ENCODE measurements around a stretch of chr15.

GRCh38 chr15:20226246-20226577 lies 315.4 kb downstream of the GOLGA6L6 start:
- RRBS = no CpG with 5 or more reads among the region's 2 CpGs

DNA sequence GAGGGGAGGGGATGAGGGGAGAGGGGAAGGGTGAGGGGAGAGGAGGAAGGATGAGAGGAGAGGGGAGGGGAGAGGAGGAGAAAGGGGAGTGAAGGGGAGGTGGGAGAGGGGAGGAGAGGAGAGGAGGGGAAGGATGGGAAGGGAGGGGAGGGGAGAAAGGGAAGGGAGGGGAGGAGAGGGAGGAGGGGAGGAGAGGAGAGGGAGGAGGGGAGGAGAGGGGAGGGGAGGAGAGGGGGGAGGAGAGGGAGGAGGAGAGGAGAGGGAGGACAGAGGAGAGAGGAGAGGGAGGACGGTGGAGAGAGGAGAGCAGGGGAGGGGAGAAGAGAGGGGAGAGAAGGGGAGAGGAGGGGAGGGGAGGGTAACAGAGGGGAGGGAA lies 293.9 kb downstream of the GOLGA6L6 start:
- RRBS = no CpG with 5 or more reads among the region's 1 CpG

- RRBS = no CpG with 5 or more reads among the region's 42 CpGs
These were observed 110.1 kb downstream of the POTEB2 start for GRCh38 chr15:20755933-20756470.

DNA sequence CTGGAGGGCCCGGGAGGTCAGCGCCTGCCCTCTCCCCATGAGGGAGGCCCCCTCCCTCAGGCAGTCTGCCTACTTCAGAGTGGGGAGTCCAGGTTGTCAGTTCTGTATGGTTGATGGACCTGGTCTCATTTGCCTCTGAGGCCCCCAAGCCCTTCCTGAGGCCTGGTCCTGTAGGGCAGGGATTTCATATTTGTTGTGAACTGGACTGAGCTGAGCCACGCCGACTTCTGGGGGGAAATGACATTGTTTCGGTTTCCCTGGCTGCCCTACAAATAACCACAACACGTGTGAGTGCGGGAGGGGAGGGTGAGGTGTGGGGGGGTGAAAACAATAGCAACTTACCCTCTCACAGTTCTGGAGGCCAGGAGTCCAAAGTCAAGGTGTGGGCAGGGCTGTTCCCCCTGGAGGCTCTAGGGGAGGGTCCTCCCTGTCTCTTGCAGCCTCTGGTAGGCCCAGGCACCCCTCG lies 160.3 kb downstream of the OR4N4 start:
- RRBS = no CpG with 5 or more reads among the region's 8 CpGs

- RRBS = no CpG with 5 or more reads among the region's 1 CpG
These were observed 120.8 kb downstream of the GOLGA6L22 start for GRCh38 chr15:22579517-22579842.

- RRBS = no CpG with 5 or more reads among the region's 65 CpGs
These were observed 72.0 kb upstream of the NIPA1 start for GRCh38 chr15:22714334-22714970.

DNA sequence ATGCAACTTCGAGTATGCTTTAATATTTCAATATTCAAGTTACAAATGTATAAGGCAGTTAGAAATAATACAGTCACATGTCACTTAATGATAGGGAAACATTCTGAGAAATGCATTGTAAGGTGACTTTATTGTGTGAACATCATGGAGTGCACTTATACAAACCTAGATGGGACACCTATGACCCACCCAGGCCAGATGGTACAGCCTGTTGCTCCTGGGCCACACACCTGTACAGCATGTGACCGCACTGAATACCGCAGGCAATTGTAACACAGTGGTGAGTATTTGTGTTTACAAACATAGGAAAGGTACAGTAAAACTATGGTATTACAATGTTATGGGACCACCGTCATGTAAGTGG lies 13.5 kb upstream of the NIPA2 start:
- RRBS = no CpG with 5 or more reads among the region's 4 CpGs

DNA sequence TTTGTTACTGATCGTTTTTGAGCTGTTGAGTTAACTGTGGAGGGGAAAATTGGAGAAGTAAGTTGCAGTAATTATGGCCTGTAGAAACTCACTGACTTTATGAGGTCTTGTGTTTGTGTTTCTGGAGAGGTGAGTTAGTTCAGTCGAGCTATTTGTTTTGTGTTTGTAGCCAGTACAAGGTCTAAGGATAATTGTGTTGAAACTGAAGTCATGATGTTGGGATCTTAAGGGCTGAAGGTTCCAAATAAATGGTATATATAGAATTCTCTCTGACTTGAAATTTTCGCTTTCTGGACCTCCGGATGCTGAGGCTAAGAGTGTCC lies 29.2 kb downstream of the GOLGA6L26 start:
- RRBS = no CpG with 5 or more reads among the region's 4 CpGs

DNA sequence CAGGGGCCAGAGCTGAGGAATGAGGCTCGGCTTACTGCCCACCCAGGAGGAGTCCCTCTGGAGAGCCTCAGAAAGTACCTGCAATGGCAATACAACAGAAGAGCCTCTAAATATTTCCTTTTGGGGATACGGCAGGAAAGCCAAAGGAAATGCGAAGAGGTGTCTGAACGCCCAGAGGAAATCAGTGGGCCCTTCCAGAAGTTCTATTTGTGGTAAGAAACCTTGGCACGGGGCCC lies 44.6 kb downstream of the GOLGA8S start:
- RRBS = no CpG with 5 or more reads among the region's 5 CpGs

DNA sequence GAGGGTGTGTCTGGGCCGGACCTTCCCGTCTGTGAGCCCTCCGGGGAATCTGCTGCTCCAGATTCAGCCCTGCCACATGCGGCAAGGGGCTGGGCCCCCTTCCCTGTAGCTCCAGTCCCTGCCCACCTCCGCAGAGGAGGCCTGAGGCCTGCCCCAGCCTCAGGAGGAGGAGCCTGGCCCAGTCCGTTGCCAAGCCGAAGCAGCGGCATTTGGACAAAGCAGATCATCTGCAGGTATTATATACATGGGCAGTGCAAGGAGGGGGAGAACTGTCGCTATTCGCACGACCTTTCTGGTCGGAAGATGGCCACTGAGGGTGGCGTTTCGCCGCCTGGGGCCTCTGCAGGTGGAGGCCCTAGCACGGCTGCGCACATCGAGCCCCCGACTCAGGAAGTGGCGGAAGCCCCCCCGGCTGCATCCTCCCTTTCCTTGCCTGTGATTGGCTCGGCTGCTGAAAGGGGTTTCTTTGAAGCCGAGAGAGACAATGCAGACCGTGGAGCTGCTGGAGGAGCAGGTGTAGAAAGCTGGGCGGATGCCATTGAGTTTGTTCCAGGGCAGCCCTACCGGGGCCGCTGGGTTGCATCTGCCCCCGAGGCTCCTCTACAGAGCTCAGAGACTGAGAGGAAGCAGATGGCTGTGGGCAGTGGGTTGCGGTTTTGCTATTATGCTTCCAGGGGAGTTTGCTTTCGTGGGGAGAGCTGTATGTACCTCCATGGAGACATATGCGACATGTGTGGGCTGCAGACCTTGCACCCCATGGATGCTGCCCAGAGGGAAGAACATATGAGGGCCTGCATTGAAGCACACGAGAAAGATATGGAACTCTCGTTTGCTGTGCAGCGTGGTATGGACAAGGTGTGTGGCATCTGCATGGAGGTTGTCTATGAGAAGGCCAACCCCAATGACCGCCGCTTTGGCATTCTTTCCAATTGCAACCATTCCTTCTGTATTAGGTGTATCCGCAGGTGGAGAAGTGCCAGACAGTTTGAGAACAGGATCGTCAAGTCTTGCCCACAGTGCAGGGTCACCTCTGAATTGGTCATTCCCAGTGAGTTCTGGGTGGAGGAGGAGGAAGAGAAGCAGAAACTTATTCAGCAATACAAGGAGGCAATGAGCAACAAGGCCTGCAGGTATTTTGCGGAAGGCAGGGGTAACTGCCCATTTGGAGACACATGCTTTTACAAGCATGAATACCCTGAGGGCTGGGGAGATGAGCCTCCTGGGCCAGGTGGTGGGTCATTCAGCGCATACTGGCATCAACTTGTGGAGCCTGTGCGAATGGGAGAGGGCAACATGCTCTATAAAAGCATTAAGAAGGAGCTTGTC lies 844 bp downstream of the MKRN3 start:
- RRBS = 13% methylated on average over 1 of the region's 41 CpGs

DNA sequence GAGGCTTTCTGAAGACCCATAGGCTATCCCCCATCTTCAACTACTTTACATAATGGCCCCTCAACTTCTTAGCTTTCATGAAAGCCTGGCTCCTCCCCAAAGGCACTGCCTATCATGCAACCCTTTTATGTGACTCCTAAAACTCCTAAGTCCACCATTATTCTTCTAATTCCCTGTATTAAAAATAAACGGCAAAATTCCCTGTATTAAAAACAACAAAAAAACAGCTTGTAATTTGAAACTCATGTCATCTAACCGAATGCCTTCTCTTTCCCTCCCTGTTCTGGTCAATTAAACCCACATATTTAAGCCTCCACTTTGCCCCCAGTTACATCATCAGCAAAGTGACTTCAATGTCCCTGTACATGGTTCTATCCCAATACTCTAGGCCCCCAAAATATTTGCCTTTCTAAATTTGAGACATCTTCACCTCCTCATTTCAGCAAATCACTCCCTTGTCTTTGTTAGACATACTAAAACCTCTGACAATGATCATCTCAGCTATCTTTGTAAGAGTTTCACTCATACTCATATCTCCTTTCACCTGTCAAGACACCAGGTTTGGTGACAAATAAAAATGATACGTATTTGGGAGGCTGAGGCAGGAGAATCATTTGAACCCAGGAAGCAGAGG lies 41.2 kb downstream of the UBE3A start:
- RRBS = no CpG with 5 or more reads among the region's 3 CpGs

GRCh38 chr15:25439054-25439135 lies 71 bp upstream of the UBE3A start:
- RRBS = 0% methylated on average over 8 of the region's 16 CpGs

GRCh38 chr15:25503208-25503636 lies 64.4 kb upstream of the UBE3A start:
- RRBS = no CpG with 5 or more reads among the region's 14 CpGs

GRCh38 chr15:25944345-25944897 lies 81.3 kb upstream of the ATP10A start:
- RRBS = 73% methylated on average over 4 of the region's 19 CpGs

DNA sequence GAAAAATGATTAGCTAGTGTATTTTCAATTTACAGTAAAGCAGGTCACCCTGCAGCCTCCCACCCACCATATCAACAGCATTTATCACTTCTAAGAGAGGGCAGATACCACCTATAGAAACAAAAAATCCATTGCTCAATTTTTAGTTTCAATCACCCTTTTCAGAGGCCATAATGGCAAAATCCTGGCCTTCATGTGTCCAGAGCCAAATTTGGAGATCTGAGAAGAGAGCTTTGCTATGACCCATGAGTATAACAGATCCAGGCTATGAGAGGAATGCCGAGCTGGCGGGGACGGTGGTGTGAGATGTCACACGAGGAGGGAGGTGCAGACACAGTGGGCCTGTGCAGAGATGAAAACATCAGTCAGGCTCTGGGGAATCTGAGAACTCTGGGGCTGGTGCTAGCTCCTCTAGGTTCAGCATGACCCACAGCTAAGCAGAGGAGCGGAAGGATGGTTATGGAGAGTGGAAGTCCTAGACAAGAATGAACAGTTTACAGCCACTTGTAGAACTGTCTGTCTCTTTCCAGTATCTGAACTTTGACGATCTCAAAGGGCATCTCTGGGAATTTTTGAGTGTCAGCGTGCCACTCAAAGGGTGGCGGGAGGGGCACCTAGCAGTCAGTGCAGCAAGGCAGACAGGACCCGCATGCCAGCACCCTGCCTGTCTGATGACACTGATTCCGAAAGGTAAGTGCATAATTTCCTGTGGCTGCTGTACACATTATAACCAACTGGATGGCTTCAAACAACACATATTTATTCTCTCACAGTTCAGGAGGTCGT lies 398.4 kb upstream of the ATP10A start:
- RRBS = no CpG with 5 or more reads among the region's 11 CpGs

DNA sequence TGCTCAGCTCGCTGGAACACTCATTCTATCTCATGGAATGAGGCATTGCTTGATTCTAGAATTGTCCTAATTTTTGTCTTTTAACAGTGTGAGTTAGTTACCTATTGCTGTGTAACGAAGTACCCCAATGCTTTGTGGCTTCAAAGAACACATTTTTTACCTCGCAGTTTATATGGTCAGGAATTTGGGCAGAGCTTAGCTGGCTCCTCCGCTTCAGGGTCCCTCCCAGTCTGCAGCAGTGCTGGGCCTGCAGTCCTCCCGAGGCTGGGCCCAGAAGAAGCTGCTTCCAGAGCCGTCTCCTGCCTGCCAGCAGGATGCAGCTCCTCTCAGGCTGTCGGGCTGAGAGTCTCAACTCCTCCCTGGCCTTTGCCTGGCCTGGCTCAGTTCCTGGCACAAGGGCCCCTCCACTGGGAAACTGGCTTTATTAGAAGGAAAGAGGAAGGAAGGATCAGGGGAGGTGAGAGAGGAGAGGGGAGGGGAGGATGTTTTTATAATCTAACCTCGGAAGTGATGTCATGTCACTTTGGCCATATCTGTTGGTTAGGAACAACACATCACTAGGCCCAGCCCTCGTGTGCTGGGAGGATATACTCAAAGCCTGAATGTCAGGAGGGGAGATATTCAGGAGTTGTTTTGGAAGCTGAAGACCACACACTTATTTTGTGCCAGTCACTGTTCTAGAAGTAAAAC lies 72.8 kb downstream of the GABRG3 start:
- RRBS = no CpG with 5 or more reads among the region's 9 CpGs

GRCh38 chr15:27665712-27666168 lies 433.4 kb downstream of the OCA2 start:
- RRBS = no CpG with 5 or more reads among the region's 4 CpGs

DNA sequence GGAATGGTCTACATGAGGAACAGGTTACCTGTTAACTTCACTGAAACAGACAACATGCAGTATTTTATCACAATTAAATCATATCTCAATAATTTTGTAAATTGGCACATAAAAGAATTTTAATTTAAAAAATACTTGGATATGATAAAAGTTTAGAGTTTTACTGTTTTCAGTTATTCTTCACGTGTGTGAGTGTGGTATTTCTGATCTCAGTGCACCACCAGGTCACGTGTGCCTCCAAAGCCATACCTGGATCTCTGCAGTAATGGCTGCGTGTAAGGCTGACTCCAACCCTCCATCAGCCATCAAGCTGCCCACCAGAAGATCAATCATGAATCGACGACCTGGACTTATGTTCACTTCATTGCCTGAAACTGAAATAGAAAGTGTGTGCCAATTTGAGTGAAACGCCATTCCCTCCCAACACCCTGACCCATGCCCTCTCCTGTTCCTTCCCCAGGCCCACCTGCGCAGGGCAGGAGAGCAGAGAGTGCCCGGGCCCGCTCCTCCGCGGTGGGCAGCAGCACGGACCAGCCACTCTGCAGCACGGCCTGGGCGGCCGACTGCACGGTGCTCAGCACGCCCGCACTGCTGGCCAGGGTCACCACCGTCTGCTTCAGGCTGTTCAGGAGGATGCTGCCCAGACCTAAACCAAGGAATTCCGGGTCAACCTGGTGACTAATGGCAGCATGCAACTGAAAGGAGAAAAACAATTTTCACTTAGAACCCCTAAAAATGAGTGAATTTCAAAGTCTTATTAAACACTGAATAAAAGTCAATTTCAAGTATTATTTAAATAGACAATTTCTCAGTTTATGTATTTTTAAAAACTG lies 66.1 kb downstream of the HERC2 start:
- RRBS = no CpG with 5 or more reads among the region's 20 CpGs

GRCh38 chr15:28299250-28299633 lies 22.7 kb downstream of the HERC2 start:
- RRBS = no CpG with 5 or more reads among the region's 3 CpGs

DNA sequence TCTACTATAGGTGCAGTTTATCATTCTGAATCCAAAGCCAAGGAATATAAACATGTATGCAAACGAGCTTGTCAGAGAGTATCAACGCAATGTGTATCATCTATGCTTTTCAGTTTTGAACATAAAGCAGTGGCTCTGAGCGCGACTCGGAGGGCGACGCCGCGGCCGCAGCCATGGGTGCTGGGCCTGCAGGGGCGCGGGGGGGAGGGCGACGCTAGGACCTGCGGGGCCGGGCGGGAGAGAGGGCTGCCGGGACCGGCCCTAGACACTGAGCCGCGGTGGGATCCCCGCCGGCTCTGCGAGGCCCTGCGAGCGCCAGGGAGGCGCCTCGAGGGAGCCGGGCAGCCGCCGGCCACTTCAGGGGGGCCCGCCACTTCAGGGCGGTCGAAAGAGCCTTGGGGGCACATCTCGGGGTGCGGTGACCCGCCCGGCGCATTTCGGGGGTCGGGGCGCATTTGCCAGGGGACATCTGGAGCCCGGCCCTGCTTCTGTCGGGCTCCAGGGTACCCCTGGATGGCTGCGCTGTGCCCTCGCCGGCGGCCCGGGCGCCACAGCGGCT lies 59.8 kb downstream of the GOLGA6L7 start:
- RRBS = no CpG with 5 or more reads among the region's 51 CpGs